Amniotic epithelial cell (primary cell): ENCODE measurements around a stretch of chr12.

GRCh38 chr12:89383956-89384688 is 31.8 kb upstream of the DUSP6 start:
- RRBS, result no CpG with 5 or more reads among the region's 8 CpGs

- RRBS, result no CpG with 5 or more reads among the region's 4 CpGs
These were observed 37.9 kb upstream of the DUSP6 start for GRCh38 chr12:89390139-89390567.

GRCh38 chr12:89438799-89439478 is 85.7 kb downstream of the GALNT4 start:
- RRBS, result no CpG with 5 or more reads among the region's 7 CpGs

- RRBS, result no CpG with 5 or more reads among the region's 2 CpGs
These were observed 51.8 kb downstream of the ATP2B1 start for GRCh38 chr12:89656796-89657339.

GRCh38 chr12:89942760-89943317 is 234.2 kb upstream of the ATP2B1 start:
- RRBS, result no CpG with 5 or more reads among the region's 2 CpGs

- RRBS, result no CpG with 5 or more reads among the region's 1 CpG
These were observed 399.7 kb upstream of the ATP2B1 start for GRCh38 chr12:90108458-90108686.

DNA sequence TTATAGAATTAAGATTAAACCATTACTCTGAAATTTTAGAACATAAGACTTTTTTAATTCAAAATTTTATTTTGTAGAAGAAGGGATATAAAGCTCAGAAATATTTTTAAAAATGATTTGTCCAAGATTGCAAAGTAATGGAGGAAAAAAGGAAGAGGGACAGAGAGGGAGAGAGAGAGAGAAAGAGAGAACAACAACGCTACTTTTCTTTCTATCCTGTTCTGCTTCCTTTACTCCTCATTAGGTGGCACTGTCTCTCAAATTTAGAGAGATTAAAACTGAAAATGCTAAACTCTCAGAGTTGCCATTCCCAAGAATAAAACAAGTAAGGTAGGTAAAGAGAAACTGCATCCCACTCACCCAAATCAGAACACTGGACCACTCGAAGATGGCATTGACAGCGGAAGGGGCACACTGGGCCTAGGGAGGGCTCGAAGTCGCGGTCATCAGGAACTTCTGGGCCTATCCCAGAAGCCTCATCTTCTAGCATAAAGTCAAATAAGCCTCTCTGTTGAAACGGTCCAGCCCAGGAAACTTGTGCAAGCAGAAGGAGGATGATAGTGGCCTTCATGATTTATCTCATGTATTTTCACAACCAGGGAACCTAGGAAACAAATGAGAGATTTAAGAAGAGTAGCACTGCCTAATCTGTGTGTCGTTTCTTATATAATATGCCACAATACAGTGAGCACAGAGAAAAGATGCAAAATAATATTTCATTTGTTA is 4.5 kb downstream of the DCN start:
- RRBS, result no CpG with 5 or more reads among the region's 8 CpGs

DNA sequence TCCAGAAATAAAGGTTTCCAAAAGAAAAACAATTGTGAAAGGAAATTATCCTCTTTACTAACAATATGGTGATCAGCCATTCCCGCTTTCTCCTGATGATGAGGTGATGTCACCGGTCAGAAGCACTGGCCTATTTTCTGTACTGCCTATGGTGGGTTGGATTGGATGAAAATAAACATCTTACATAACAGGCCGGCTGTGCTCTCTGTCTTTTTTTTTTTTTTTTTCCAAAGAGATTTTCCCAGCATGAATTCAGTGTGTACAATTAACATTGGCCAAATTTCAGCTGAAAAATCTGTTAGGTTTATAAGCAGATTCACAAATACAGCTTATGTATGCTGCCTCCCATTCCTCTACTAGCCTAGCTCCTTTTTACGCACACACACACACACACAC is 396.2 kb upstream of the DCN start:
- RRBS, result 53% methylated on average over 2 of the region's 4 CpGs

- RRBS, result no CpG with 5 or more reads among the region's 2 CpGs
These were observed 214.6 kb downstream of the BTG1 start for GRCh38 chr12:91931022-91931477.

- RRBS, result no CpG with 5 or more reads among the region's 12 CpGs
These were observed 110.6 kb downstream of the BTG1 start for GRCh38 chr12:92034743-92035777.

- RRBS, result no CpG with 5 or more reads among the region's 8 CpGs
These were observed 54.4 kb downstream of the BTG1 start for GRCh38 chr12:92091067-92091899.

DNA sequence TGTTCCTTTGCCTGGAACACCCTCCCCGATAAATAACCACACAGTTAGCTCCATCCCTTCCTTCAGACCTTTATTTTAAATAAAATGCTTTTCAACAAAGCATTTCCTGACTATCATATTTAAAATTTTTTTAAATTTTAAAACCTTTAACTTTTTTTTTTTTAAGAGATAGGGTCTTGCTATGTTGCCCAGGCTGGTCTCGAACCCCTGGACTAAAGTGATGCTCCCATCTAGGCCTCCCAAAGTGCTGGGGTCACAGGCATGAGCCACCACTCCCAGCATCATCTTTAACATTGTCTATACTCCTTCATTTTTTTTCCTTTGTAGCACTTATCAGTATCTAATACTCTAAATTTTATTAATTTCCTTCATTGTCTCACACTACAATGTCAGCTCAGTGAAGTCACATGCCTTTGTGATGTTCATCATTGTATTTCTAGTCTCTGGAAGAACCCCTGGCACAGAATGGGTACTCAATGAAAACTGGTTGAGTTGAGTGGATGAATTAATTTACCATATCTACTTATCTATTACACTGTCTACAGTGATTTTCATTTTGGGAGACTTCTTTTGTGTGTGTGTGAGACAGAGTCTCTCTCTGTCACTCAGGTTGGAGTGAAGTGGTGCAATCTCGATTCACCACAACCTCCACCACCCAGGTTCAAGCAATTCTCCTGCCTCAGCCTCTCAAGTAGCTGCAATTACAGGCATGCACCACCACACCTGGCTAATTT is 48.3 kb downstream of the BTG1 start:
- RRBS, result no CpG with 5 or more reads among the region's 3 CpGs

- RRBS, result no CpG with 5 or more reads among the region's 4 CpGs
These were observed 36.0 kb downstream of the BTG1 start for GRCh38 chr12:92109574-92110027.

GRCh38 chr12:92113209-92113941 is 32.3 kb downstream of the BTG1 start:
- RRBS, result no CpG with 5 or more reads among the region's 1 CpG

- RRBS, result no CpG with 5 or more reads among the region's 3 CpGs
These were observed 20.7 kb downstream of the BTG1 start for GRCh38 chr12:92124960-92125330.

DNA sequence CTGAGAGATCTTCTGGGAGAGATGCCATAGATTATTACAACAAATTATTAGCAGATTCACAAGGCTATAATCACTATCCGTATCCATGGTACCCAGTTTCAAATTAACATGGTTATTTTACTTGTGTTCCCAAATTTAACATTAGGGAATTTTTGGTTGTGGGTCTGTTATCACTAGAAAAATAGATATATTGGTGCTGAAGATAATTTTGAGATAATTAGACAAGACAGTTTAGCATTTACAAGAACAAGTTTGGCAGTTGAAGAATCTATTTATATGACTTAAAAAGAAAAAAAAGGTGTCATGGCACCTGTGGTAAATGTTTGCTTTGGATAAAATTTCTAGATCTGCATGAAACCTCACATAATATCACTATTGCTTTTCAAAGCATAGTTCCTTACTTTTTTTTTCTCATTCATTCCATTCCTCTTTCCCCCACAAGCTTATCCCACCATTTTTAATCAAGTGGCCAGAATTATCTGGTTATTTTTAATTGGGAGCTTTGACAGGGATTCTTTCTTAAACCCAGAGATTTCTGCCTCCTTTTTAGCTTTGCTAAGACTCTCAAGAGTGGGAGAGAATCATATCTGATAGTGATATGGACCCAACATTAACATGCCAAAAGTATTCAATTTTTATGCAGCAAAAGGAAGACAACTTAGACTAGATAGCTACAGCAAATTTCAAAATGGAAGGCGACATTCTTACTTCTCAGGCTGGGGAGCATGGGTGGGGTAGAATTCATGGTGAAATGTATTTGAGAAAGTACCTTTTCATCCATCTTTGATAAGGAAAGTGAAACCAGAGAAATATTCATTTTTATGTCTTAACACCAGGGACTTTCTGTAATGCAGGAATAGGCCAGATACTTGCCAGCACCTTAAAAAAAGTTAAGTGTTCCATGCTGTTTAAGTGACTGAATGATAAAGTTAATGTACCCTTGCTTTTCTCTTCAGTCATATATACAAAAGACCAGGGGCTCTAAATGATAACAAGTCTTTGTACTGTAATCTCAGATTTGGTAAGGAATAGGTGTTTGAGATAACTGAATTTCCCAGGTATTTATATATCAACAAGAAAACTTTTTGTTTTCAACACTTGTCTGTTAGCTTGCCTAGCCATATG is 13.6 kb downstream of the BTG1 start:
- RRBS, result no CpG with 5 or more reads among the region's 2 CpGs

DNA sequence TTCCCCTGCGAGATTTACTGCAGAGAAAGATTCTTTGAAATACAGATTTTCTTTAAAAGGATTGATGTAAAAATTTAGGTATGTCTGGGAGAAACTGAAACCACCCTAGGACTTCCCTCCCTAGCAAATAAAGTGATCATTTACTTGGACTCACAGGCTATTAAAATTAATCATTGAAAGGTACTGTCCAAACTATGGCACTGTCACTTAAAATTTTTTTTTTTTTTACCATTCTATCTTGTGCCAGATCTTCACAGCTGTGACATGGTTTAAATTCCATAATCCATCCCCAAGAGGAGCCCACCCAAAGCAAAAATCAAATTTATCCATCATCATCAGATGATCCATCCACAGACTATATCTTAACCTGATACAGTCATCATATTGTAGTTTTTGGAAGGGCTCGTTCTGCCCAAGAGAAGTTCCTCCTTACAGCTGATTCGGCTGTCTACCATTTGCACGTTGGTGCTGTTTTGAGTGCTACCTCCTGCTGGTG is 1.9 kb downstream of the BTG1 start:
- RRBS, result no CpG with 5 or more reads among the region's 4 CpGs

DNA sequence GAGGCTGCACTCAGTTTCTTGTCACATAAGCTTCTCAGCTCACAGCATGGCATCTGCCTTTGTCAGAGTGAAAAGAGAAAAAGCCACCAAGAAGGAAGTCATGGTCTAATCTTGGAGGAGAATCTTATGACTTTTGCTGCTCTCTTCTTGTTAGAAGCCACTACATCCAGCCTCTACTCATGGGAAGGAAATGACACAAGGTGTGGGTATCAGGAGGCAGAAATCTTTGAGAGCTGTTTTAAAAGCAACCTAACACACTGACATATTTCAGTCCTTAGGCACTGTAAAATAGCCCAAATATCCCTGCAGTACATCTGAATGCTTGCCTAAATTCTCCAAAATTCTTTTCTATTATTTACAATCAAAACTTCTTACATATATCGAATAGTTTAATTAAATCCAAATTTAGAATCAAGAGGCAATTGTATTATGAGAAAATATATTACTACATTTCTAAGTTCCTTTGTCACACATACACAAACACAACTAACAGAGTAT is 39.6 kb upstream of the BTG1 start:
- RRBS, result no CpG with 5 or more reads among the region's 1 CpG